ENCODE measurements around a stretch of chr20.

DNA sequence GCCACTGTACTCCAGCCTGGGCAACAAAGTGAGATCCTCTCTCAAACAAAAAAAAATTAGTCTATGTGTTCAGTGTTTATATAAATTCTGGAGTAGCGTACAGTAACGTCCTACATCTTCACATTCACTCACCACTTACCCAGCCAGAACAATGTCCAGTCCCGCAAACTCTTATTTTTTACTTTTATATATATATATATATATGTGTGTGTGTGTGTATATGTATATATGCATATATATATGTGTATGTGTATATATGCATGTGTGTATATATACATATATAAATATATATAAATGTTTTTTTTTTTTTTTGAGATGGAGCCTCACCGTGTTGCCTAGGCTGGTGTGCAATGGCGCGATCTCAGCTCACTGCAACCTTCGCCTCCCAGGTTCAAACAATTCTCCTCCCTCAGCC is 3.0 kb downstream of the SCAND1 start:
- PRO-cap = no peak
- RAMPAGE, long total RNA, 2 experiments = no peak in any of the 2 experiments

DNA sequence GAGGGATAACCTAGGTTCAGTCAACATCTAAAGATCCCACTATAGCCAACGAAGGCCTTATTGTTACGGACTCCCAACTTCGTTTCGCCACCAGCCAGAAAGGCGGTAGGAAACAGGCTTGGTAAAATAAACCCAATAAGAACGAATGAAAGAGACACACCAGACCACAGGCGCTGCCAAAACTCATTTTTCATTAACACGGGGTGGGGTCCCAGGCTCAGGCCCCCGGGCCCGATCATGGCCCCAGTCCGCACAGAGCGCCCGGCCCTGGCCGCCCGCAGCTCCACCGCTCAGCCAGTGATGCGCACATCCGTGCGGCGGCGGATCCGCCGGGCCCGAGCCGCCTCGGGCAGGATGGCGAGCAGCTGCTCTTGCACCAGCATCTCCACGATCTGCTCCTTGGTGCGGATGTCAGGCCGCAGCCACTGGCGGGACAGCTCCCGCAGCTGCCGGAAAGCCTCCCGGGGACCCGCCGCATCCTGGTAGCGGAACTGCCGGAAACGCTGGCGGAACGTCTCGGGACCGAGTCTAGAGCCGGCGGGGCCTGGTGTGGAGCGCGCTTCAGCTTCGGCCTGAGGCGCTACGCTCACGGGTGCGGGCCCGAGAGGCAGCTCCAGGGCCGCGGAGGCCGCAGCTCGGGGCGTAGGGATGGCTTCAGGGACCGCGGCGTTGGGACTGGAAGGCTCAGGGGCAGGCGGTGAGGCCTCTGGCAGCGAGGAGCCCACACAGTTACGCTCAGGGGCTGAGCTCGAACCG is 669 bp downstream of the SCAND1 start:
- PRO-cap = bidirectional peak, plus-strand start at position 531 of the sequence, minus-strand start at position 299 of the sequence
- RAMPAGE, long total RNA, 2 experiments = no peak in any of the 2 experiments

DNA sequence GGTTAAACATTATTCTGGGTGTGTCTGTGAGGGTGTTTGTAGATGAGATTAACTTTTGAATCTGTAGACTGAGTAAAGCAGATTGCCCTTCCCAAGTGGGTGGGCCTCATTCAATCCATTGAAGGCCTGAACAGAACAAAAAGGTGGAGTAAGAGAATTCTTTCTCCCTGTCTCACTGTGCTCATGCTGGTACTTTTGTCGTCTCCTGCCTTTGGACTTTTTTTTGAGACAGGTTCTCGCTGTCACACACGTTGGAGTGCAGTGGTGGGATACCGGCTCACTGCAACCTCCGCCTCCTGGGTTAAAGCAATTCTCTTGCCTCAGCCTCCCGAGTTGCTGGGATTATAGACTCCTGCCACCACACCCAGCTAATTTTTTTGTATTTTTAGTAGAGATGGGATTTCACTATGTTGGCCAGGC is 72.0 kb upstream of the EPB41L1 start:
- PRO-cap = no peak
- RAMPAGE, long total RNA, 2 experiments = no peak in any of the 2 experiments

- PRO-cap = no peak
- RAMPAGE, long total RNA, 2 experiments = no peak in any of the 2 experiments
Observed at GRCh38 chr20:36111977-36112640, 42.4 kb upstream of the EPB41L1 start.

DNA sequence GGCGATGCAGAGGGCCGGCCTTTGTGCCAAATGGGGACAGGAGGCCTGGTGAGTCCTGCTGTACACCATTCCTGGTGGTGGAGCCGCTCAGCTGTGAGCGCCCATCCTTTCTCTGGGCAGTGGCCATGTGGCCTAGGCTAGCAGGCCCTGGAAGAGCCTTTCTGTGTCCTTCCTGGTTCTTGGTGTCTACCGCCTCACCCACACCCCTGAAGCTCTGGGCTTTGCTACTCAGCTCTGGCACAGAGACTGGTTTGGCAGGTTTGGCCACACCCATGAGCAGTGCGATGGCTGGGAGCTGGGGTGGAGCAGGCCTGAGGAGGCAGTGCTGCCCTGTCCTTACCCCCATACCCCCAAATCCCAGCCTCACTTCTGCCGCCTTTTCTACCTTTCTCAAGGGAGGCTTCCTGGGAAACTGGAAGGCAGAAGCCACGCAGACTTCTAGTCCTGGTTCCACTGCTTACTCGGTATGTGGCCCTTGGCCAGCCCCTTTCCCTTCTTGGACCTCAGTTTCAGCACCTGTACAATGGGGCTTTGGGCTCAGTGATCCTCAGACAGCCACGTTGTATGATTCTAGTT is 32.2 kb upstream of the EPB41L1 start:
- PRO-cap = unidirectional peak, plus-strand start at position 279 of the sequence
- RAMPAGE, long total RNA, 2 experiments = no peak in any of the 2 experiments

DNA sequence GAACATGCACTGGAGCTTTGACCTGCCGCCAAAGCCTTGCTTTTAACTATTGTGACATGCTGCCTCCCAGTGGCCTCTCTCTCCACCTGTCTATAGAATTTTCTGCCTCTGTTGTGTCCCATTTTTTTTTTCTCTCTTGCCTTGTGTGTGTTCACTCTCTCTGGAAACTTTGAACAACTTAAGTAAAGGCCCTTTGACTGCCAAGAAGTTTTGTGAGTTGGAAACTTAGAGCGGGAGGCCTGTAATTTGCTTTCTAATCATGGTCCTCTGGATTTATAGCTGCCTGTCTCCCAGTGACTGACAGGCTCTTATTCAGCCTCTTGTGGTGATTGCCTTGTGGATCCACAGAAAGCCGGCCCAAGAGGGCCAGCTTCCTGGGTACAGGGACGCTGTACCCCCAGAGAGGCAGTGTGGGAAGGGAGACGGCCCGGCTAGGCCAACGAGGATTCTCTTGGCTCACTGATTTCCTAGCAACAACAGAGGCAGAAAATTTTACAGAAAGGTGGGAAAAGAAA is 15.7 kb upstream of the EPB41L1 start:
- PRO-cap = no peak
- RAMPAGE, long total RNA, 2 experiments = no peak in any of the 2 experiments

- PRO-cap = no peak
- RAMPAGE, long total RNA, 2 experiments = no peak in any of the 2 experiments
Observed at GRCh38 chr20:36212057-36212681, 24.1 kb upstream of the AAR2 start.

- PRO-cap = no peak
- RAMPAGE, long total RNA, 2 experiments = no peak in any of the 2 experiments
Observed at GRCh38 chr20:36221484-36222250, 14.6 kb upstream of the AAR2 start.

DNA sequence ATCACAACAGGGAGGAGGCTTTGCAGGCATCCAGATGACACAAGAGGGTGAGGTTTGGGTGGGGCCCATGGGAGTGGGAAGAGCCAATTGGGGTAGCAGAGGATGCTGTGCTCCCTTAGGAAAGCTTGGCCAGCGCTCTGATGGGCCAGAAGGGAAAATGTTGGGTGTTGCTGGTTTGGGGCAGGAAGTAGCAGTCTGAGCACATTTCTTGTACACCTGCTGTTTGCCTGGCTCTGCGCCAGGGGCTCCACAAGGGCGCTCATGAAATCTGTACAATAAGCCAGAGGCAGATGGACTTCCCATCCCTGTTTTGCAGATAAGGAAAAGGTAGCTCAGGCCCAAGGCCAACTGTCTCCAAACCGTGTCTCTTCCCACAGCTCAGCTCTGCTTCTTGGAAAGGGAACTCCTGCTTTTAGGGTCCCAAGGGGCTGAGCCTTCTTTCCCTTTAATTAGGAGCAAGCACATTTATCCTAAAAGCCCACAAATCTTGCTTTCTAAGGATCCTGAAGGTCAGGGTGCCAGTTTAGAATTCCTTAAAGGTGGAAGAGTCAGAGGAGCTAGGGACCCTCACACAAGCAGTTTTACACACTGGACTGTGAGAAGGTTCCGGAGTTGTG is 73.6 kb upstream of the MYL9 start:
- PRO-cap = no peak
- RAMPAGE, long total RNA, 2 experiments = no peak in any of the 2 experiments

- PRO-cap = no peak
- RAMPAGE, long total RNA, 2 experiments = no peak in any of the 2 experiments
Observed at GRCh38 chr20:36468317-36468757, 73.0 kb upstream of the MYL9 start.

GRCh38 chr20:36471648-36472280 is 69.6 kb upstream of the MYL9 start:
- PRO-cap = no peak
- RAMPAGE, long total RNA, 2 experiments = no peak in any of the 2 experiments

DNA sequence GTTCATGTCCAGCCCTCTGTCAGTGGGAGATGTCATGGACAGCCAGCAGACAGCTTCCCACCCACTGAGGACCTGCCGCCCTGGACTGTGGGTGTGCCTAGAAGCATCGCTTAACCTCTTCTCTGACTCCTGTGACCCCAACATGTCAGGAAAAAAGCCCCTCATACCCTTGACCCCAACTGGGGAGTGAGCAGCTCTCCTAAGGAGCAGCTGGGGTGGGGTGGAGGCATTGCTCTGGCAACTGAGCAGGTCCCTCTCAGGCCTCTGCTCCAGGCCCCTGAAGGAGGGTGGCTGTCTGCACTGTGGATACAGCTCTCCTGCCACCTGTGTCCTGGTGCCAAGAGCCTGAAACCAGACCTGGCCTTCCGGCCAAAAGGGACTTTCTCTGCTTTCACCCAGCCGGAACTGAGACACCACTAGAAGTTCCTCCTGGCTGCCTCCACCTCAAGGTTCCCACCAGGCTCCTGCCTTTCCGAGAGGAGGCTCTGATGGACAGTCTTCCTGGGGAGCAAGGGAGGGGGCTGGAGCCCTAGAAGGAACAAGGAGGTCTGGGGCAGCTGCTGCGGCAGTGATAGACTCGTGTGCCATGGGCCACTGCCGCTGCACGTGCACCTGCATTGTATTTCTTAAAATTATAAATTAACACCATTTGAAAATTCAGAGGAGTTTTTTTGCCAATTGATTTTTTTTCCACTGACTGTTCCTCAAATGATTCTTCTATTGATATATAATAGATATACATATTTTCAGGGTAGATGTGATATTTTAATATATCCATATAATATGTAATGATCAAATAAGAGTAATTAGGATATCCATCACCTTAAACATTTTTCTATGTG is 56.9 kb upstream of the MYL9 start:
- PRO-cap = no peak
- RAMPAGE, long total RNA, 2 experiments = no peak in any of the 2 experiments

GRCh38 chr20:36513579-36514160 is 27.6 kb upstream of the MYL9 start:
- PRO-cap = no peak
- RAMPAGE, long total RNA, 2 experiments = no peak in any of the 2 experiments

DNA sequence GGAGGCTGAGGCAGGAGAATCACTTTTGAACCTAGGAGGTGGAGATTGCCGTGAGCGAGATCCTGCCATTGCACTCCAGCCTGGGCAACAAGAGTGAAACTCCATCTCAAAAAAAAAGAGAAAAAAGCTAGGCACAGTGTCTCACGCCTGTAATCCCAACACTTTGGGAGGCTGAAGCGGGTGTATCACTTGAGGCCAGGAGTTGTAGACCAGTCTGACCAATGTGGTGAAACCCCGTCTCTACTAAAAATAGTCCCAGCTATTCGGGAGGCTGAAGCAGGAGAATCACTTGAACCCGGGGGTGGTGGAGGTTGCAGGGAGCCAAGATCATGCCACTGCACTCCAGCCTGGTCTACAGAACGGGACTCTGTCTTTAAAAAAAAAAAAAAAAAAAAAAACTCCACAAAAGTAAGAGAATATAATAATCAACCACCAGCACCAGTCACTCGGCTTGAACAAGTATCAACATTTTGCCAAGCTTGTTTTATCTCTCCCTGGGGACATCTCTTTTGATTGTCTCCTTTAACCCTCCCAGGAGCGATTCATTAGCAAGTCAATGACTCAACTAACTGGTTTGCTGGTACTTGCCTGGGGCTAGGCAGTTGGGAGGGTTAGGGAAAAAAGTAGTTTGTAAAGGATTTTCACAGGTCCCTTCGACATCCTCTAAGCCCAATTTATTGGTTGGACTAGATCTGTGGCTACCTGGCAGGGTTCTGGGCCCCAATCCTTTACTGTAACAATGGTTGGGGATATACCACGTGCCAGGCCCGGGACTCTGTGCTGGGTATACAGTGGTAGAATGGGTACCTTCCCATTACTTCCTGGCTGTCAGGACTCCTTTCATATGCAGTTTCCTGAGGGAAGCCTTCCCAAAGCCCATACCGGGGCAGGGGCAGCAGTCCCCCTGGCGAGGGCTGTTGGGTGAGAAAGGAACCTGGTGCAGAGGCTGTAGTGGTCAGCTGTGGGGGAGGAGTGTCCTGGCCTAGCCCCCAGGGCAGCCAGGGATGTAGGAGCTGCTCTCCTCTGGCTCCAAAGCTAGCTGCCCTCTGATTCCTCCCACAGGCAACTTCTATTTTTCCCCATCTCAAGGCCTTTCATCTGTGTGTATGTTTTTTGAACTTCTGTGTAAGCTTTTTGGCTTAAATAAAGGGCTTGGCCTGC is 12.1 kb downstream of the TGIF2 start:
- PRO-cap = no peak
- RAMPAGE, long total RNA, 2 experiments = no peak in any of the 2 experiments

- PRO-cap = no peak
- RAMPAGE, long total RNA, 2 experiments = no peak in any of the 2 experiments
Observed at GRCh38 chr20:36814995-36815853, 41.7 kb upstream of the DSN1 start.

- PRO-cap = no peak
- RAMPAGE, long total RNA, 2 experiments = no peak in any of the 2 experiments
Observed at GRCh38 chr20:36861395-36861906, 1.9 kb downstream of the SOGA1 start.

- PRO-cap = bidirectional peak, plus-strand start at chr20:36862172, minus-strand start at chr20:36862063
- RAMPAGE, long total RNA, 2 experiments = no peak in any of the 2 experiments
Observed at GRCh38 chr20:36861907-36862862, 1.2 kb downstream of the SOGA1 start.

DNA sequence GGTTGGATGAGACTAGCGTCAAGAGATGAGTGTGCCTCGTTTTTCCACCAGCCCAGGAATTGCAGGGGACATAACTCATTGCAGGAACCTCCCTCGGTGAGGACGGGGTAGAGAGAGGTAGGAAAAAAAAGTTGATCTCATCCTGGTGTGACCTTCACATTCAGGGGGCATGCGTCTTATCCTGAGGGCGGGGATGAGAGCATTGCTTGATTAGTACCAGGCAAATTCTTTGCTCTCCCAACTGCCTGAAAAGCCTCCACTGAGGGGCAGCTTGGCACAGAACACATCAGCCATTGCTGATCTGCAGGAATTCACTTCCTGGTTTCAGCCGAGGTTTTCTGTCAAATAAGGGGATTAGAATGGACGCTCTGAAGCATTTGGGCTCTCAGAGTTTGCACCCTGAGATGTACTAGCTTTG is 11.9 kb downstream of the TLDC2 start:
- PRO-cap = no peak
- RAMPAGE, long total RNA, 2 experiments = no peak in any of the 2 experiments

GRCh38 chr20:37178755-37179188 is 358 bp upstream of the RPN2 start:
- PRO-cap = bidirectional peak, plus-strand start at chr20:37179094, minus-strand start at chr20:37178938
- RAMPAGE, long total RNA, 2 experiments = start-site peak on the plus strand in 2 of 2 experiments, at chr20:37179079-37179156 at its widest, 124 to 315 reads per replicate

GRCh38 chr20:37179927-37180492 is 880 bp downstream of the RPN2 start:
- PRO-cap = no peak
- RAMPAGE, long total RNA, 2 experiments = no peak in any of the 2 experiments

Data from breast epithelium (tissue), 2 donors.